ENCODE data around the genes POU3F4, HDX and RPA4.

GRCh38 chrX:77845980-77846539, 49.2 kb downstream of the MAGT1 start:
- PRO-cap, result no peak

GRCh38 chrX:78103589-78104106, 400 bp upstream of the PGK1 start:
- PRO-cap, result bidirectional peak, plus-strand start at chrX:78104255, minus-strand start at chrX:78103930

- PRO-cap, result no peak
Measured at GRCh38 chrX:79262763-79262962, 104.5 kb downstream of the ITM2A start.

DNA sequence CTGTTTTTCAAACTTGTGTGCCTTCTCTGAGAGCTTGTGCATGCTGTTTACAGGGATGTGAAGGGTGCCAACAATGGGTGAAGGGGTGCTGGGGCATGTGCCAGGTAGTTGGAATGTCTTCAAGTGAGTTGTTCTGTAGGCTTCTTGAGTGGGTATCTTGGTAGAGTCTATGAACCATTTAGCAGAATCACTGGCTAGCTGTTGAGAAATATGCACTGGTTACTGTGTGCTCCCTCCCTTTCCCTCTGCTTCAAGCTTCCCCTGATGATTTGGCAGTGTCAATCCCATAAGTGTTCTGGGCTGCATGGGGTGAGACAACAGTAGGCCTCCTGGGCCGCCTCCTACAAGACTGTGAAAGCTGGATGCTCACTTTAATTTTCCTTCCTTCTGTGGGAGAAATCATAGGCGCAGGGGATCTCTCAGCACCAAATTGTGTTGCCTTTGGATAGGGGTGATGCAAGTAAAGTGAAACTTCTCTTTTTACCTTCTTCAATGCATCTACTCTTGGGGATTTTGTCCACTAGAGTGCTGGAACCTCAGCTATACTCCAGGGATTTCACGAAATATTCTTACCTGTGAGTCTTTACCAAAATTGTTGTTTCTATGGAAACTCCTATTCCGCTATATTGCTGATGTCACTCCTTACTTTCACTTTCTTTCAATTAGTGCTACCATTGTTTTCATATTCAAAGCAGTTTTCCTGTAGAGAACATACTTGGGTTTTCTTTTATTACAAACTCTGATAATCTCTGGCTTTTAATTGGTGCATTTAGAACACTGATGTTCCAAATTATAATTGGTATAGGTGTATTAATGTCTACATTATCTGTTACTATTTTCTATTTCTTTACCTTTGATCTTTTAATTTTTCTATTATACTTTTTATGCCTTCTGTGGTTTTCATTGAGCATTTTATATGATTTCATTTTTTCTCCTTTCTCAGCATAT, 29.8 kb downstream of the ITM2A start:
- PRO-cap, result no peak

DNA sequence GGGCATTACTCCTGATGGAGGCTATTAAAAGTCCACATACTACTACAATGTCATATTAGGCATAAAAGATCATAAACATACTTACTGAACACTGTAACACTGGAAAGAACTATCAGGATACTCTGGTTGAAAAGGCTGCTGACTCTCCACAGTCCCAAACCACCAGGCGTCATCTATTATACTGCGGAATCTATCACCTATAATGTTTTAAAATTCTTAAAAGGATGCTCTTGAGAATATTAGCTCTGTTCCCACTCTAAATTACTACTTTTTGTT, 116.9 kb downstream of the BRWD3 start:
- PRO-cap, result no peak

GRCh38 chrX:82757693-82758125, 750.4 kb upstream of the POU3F4 start:
- PRO-cap, result no peak

DNA sequence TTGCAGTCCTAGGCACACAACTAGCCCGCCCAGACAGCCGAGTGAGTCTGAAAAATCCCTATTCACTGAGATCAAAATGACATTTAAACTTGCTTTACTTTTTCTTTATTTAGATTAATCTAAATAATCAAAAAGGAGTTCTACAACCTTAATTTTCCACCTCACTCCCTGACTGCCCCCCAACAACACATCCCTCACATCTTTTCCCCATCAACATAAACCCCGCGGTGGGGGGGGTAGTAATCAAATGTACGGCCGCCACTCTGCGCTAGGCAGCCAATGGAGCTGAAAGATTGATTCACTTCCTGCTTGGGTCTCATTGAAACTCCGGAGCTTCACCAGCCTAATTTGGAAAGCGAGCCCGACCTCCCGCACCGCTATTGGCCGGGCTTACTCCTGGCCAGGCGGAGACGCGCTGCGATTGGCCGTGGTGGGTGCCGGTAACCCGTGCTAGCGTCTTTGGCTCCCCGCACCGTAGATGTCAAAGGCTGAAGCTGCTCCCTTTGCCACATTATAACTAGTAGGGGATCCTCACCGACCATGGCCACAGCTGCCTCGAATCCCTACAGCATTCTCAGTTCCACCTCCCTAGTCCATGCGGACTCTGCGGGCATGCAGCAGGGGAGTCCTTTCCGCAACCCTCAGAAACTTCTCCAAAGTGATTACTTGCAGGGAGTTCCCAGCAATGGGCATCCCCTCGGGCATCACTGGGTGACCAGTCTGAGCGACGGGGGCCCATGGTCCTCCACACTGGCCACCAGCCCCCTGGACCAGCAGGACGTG, at the start of gene POU3F4:
Gene POU3F4 (plus strand): TSS at position 506 of the 783 bp plus-strand sequence.
- PRO-cap, result no peak

GRCh38 chrX:84502367-84502688, at the start of gene HDX:
TSS of gene HDX (minus strand) at chrX:84502453.
- PRO-cap, result bidirectional peak, plus-strand start at chrX:84502571, minus-strand start at chrX:84502450; unidirectional peak, minus-strand start at chrX:84502632

- PRO-cap, result no peak
Measured at GRCh38 chrX:85993251-85994260, 53.8 kb downstream of the CHM start.

DNA sequence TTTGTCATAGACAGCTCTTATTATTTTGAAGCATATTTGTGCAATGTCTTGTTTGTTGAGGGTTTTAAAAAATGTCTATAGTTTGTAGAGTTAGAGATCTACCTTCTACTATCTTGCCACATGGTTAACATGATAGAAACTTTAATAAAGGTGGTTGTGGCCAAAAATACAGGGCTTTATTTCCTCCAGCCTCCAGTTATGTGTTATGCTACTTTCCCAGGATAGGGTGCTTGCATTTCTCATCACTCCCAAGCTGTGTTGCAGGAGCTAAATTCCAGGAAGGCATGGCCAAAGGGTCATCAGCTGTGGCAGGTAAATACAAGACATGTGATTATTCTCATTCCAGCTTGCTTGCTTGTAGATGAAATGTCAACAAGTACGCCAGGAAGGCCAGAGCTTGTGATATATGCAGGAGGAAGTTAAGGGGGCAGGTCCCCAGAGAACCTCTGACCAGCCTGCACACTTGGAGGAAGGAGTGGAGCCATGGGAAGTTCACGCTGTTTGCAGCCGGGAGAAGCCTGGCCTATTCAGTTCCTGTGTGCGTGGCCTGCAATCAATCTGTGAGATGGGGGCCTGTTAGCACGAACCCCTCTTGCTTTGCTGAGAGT, 142.3 kb upstream of the CPXCR1 start:
- PRO-cap, result no peak

- PRO-cap, result no peak
Measured at GRCh38 chrX:90271517-90271716, 349.7 kb downstream of the TGIF2LX start.

DNA sequence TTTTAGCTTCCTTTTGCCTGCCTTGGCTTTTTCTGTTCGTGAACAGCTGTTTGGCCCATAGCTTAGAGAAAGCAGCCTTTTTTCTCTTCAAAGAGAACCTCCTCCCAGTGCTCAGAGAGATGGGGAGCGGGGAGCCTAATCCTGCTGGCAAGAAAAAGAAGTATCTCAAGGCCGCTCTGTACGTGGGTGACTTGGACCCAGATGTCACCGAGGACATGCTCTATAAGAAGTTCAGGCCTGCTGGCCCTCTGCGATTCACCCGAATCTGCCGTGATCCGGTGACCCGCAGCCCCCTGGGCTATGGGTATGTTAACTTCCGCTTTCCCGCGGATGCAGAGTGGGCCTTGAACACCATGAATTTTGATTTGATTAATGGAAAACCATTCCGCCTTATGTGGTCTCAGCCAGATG, 825 bp downstream of the PABPC5 start:
- PRO-cap, result no peak

DNA sequence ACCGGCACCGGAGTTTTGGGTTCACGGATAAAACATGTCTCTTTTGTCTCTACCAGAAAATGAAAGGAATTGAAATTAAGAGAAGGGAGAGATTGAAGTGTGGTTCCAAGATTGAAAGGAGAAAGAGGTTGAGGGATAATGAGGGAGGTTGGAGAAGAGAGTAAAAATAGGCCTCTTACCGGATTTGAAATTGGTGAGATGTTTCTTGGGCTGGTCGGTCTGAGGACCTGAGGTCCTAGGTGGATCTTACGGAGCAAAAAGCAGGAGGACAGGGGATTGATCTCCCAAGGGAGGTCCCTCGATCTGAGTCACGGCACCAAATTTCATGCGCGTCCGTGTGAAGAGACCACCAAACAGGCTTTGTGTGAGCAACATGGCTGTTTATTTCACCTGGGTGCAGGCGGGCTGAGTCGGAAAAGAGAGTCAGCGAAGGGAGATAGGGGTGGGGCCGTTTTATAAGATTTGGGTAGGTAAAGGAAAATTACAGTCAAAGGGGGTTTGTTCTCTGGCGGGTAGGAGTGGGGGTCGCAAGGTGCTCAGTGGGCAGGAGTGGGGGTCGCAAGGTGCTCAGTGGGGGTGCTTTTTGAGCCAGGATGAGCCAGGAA, 326.0 kb downstream of the PCDH11X start:
- PRO-cap, result no peak

GRCh38 chrX:94702396-94702898, 1028.4 kb downstream of the FAM133A start:
- PRO-cap, result no peak

GRCh38 chrX:96843019-96843788, 40.5 kb upstream of the RPA4 start:
- PRO-cap, result unidirectional peak, plus-strand start at chrX:96843502

DNA sequence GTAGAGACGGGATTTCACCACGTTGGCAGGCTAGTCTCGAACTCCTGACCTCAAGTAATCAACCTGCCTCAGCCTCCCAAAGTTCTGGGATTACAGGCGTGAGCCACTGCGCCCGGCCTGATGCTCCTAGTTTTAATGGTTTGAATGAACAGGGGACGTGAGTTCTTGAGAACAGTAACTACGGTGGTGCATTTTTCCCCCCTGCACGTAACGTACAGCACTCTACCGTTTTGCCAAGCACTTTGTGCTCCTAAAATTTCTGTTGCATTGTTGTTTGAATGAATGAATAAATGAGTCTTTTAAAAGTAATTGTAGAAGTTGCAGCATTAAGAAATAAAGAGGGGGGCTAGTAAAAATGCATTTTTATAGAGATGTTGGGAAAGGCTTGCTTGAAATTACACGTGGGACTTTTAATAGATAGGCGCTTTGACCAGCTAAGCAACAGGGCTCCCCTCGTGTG, at the start of gene RPA4:
Gene RPA4 (plus strand): TSS at position 347 of the 460 bp plus-strand sequence.
- PRO-cap, result no peak

DNA sequence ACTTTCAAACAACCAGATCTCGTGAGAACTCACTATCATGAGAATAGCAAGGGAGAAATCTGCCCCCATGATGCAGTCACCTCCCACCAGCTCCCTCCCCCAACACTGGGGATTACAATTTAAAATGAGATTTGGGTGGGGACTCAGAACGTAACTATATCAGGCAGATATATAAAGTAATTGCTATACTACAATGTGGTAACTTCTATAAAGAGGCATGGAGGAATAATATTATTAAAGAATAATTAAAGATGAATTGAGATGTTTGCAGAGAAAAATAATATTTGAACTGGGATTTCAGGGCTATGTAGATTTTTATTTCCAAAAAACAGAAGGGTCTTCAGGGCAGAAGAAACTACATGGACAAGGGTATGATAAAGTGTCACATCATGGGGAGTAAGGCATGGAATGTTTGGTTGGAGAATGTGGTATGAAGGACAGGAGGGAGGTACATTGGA, 109.9 kb downstream of the RPA4 start:
- PRO-cap, result no peak

- PRO-cap, result no peak
Measured at GRCh38 chrX:97437276-97438142, 553.8 kb downstream of the RPA4 start.

GRCh38 chrX:97482203-97482555, 598.5 kb downstream of the RPA4 start:
- PRO-cap, result no peak

GRCh38 chrX:100659627-100660382, 15.8 kb downstream of the SRPX2 start:
- PRO-cap, result unidirectional peak, minus-strand start at chrX:100659922